Skeletal muscle tissue (tissue), 7 donors: ENCODE results near the genes LRRC75A, FLCN, NT5M and PEMT.

- PRO-cap, 3 experiments, result no peak in any of the 3 experiments
- RAMPAGE, long total RNA, result no peak
- RRBS, 2 experiments, result no CpG with 5 or more reads among the region's 3 CpGs
These were observed 36.1 kb downstream of the LRRC75A start for GRCh38 chr17:16455723-16456529.

GRCh38 chr17:16478658-16479159 is 13.3 kb downstream of the LRRC75A start:
- PRO-cap, 3 experiments, result peak in 1 of 3 experiments; most common plus-strand start chr17:16478972 (in 1)
- RAMPAGE, long total RNA, result no peak
- RRBS, 2 experiments, result 90 to 94% methylated on average over 2 of the region's 9 CpGs

DNA sequence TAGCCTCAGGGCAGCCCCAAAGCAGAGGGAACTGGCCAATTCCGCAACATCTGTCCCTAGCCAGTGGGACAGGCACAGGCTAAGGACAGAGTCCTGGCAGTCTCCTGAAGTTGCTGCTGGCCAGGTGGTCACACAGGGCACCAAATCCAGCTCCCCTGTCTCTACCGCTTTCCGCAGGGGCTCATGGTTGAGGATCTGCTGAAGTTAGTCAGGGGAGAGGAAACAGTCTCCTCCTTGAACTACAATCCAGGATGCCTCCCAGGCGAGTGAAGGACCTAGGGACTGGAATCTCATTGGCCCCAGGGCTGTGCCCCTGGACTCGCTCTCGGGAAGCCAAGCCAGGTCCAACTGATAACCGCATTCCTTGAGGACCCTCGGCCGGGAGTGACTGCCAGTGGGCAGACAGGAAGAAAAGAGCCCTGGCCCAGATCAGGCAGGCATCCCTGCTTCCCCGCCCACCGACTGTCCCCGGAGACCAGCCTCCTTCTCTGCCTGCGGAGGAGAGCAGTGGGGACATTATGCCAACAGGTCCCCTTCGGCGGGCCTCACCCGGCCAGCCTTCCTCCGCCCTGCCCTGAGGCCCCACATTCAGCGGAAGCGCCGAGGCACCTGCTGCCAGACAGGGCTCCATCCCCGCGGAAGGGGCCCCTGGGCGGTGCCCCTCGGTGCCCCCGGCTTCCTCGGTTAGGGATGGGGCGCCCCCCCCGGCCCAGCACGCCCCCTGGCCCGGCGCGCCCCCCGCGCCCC is 836 bp downstream of the LRRC75A start:
- PRO-cap, 3 experiments, result no peak in any of the 3 experiments
- RAMPAGE, long total RNA, result no peak
- RRBS, 2 experiments, result 4 to 5% methylated on average over 16 to 17 of the region's 34 CpGs

DNA sequence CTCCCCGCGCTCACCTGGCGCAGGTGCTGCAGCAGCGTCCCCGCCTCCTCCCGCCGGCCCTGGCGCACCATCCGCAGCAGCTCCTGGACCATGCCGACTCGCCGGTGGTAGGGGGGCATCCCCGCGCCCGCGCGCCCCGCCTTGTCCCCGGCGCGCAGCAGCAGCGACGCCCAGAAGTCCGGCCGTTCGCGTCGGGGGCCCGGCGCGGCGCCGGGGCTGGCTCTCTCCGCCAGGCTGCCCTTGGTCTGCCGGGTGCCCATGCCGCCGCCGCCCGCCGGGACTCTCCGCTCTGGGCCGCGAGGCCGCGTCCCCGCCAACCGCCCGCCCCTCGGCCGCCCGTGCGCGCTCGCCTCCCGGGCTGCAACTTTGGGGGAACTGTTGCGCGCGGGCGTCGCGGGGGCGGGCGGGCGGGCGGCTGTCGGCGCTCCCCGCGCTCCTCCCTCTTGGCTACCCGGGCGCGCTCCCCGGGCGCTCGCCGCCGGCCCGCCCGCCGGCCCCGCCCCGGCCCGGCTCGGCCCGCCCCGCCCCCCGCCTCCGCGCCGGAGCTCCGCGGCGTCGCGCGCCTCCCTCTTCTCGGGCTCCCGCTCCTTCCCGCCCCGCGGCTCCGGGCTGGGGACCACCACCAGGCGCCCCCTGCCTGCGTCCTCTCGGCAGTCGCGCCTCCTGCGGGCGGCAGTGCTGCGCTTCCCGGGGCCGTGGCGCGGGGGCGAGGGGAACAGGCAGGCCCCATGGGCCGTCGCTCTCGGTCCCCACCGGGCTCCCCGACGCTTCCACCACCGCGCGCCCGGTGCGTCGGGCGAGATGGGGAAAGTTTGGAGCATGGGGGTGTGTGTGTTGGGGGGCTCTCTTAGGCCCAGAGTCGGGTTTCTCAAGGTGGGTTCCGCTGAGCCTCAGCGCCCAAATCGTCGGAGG is at the start of gene LRRC75A:
Gene LRRC75A, minus strand, starts transcription at position 463 of the 912 bp plus-strand sequence.
- PRO-cap, 3 experiments, result peak in 1 of 3 experiments; most common plus-strand start position 544 of the sequence (in 1); most common minus-strand start position 368 of the sequence (in 1)
- RAMPAGE, long total RNA, result no peak
- RRBS, 2 experiments, result 2 to 3% methylated on average over 68 of the region's 133 CpGs

DNA sequence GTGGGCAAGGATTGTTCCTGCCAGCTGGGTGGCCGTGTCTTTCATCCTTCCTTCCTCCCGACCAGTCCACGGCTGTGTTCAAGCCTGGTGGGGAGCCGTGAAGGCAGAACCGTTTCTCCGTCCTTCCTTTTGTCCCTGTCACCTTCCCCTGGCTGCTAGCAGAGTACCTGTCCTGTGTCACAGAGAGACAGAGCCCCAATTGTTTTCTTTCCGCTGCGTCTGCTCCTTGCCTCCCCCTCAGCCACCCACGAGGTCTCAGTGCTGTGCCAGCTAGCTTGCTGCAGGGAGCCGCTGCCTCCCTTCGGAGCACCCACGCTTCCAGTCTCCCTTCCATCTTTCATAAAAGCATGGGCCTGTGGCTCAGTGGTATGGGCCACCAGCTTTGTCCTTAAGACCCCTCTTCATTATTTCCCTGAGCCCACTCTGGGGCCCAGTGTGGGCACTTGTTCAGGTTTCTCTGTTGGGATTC is 62.2 kb downstream of the MPRIP start:
- PRO-cap, 3 experiments, result no peak in any of the 3 experiments
- RAMPAGE, long total RNA, result no peak
- RRBS, 2 experiments, result no CpG with 5 or more reads among the region's 12 CpGs

- PRO-cap, 3 experiments, result no peak in any of the 3 experiments
- RAMPAGE, long total RNA, result no peak
- RRBS, 2 experiments, result no CpG with 5 or more reads among the region's 4 CpGs
These were observed 65.5 kb downstream of the MPRIP start for GRCh38 chr17:17107789-17108040.

GRCh38 chr17:17126133-17126466 is 80.0 kb downstream of the PLD6 start:
- PRO-cap, 3 experiments, result no peak in any of the 3 experiments
- RAMPAGE, long total RNA, result no peak
- RRBS, 2 experiments, result no CpG with 5 or more reads among the region's 5 CpGs

- PRO-cap, 3 experiments, result no peak in any of the 3 experiments
- RAMPAGE, long total RNA, result no peak
- RRBS, 2 experiments, result no CpG with 5 or more reads among the region's 12 CpGs
These were observed 14.8 kb downstream of the PLD6 start for GRCh38 chr17:17191245-17191862.

GRCh38 chr17:17205044-17205781 is 920 bp downstream of the PLD6 start:
- PRO-cap, 3 experiments, result peak in 2 of 3 experiments; most common plus-strand start chr17:17205509 (in 2)
- RAMPAGE, long total RNA, result no peak
- RRBS, 2 experiments, result 4 to 8% methylated on average over 12 of the region's 38 CpGs

DNA sequence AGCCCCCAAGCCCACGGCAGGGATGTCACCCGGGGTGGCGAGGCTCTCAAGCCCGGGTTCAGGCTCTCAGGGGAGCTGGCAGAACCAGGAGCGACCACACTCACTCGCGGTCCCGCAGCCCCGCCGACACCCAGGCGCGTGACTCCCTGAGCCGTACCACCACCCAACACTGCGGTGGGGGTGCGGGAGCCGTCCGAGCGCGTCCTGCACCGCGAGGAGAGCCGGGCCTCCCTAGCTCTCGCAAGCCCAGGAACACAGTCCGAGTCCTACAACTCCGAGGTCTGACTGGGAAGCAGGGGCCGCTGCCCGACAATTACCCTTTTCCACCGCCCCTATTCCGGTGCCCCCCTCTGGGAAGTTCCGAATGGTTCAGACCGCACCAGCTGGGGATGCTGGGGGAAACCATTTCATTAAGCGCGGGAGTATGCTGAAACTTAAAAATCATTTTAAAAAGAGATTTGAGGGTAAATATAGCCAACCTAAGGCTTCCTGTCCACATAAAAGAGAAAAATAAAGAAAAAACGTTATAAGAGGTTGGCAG is at the start of gene FLCN:
Gene FLCN, minus strand, starts transcription at position 125 of the 541 bp plus-strand sequence.
- PRO-cap, 3 experiments, result peak in 3 of 3 experiments; most common minus-strand start position 122 of the sequence (in 3)
- RAMPAGE, long total RNA, result start-site peak on the minus strand centred at position 122 of the sequence, 53 bp wide, 19 and 57 reads in 2 replicates
- RRBS, 2 experiments, result 2 to 3% methylated on average over 7 of the region's 34 CpGs

- PRO-cap, 3 experiments, result peak in 3 of 3 experiments; most common plus-strand start chr17:17303349 (in 3); most common minus-strand start chr17:17303267 (in 1)
- RAMPAGE, long total RNA, result no peak
- RRBS, 2 experiments, result under 1 to 1% methylated on average over 27 of the region's 49 CpGs
These were observed at the start of gene NT5M for GRCh38 chr17:17302821-17303449. NT5M (plus strand) TSS chr17:17303373.

DNA sequence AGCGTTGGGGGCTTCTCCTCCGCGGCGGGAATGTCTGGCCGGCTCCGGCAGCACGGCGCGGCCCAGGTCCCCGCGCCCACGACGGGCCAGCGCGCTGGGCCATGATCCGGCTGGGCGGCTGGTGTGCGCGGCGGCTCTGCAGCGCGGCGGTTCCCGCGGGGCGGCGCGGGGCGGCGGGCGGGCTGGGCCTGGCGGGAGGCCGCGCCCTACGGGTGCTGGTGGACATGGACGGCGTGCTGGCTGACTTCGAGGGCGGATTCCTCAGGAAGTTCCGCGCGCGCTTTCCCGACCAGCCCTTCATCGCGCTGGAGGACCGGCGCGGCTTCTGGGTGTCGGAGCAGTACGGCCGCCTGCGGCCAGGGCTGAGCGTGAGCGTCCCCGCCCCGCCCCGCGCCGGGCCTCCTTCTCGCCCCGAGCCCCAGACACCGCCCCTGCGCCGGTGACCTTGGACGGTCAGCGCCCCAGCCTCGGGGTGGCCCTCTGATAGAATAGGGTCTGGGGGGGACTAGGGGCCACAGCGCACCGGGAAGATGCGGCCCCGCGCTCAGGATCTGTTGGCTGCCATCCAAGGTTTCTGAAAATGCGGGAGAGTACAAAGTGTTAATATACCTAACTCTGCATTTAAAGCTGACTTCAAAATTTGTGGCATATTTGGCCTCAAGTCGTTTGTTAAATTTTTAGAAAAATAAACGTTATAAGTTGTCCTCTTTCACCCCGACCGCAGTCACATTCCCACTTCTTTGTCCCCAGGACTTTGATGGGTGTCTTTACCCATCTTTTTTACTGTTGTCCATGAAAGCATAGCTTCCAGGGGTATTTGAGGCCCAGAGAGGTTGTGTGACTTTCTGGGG is 502 bp downstream of the NT5M start:
- PRO-cap, 3 experiments, result peak in 2 of 3 experiments; most common minus-strand start position 327 of the sequence (in 2)
- RAMPAGE, long total RNA, result no peak
- RRBS, 2 experiments, result 2 to 3% methylated on average over 34 to 38 of the region's 78 CpGs

DNA sequence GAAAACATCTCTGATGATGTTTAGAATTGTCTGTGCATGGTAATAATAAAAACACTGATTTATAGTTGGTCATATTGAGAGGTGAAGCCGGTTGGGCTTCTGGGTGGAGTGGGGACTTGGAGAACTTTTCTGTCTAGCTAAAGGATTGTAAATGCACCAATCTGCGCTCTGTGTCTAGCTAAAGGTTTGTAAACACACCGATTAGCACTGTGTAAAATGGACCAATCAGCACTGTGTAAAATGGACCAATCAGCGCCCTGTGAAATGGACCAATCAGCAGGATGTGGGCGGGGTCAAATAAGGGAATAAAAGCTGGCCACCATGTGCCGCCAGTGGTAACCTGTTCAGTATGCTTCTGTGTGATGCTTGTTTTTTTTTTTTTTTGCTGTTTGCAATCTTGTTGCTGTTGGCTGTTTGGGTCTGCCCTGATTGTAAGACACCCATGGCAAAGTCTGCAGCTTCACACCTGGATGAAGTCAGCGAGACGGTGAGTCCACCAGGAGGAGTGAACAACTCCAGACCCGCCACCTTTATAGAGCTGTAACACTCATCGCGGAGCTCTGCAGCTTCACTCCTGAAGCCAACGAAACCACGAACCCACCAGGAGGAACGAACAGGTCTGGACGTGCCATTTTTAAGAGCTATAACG is 85.2 kb upstream of the MED9 start:
- PRO-cap, 3 experiments, result no peak in any of the 3 experiments
- RAMPAGE, long total RNA, result no peak
- RRBS, 2 experiments, result no CpG with 5 or more reads among the region's 16 CpGs

GRCh38 chr17:17589975-17590908 is 1.3 kb downstream of the PEMT start:
- PRO-cap, 3 experiments, result no peak in any of the 3 experiments
- RAMPAGE, long total RNA, result no peak
- RRBS, 2 experiments, result no CpG with 5 or more reads among the region's 12 CpGs

DNA sequence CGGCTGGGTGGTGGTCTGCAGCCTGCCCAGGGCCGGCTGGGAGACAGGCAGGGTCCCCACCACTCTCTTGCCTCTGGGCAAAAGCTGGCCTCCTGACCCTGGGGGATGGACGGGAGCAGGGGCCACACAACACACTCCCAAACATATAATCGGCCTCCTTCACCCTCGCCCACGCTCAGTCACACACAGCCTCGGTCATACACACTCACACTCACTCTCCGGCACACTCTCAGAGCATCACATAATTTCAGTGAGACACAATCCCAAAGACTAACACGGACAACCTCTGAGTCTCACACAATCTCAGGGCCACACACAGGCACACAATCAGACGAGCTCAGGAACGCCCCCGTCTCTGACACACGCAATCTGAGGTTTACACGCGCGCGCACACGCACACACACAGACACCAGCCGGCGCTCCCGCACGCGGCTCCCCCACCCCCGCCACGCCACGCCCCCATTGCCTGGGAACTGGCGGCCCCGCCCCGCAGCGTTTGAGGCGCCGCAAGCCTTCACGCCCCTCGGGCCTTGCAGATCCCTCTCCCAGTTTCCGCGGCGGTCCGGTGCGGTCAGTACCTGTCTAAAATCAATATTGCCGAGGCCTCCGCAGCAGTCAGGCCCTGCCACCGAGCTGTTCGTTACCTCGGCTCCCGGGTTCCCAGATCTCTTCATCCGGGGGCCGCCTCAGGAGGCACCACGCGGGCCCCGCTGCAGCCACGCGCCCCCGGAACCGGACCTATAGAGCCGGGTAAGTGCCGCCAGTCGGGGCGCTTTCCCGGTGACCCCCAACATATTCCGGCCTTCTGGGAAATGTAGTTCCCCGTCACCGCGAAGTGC is at the start of gene PEMT:
Gene PEMT, minus strand, starts transcription at position 756 of the 839 bp plus-strand sequence.
- PRO-cap, 3 experiments, result peak in 3 of 3 experiments; most common plus-strand start position 535 of the sequence (in 2); most common minus-strand start position 435 of the sequence (in 3)
- RAMPAGE, long total RNA, result start-site peak on the minus strand centred at position 697 of the sequence, 67 bp wide, 91 and 95 reads in 2 replicates
- RRBS, 2 experiments, result 2% methylated on average over 20 of the region's 63 CpGs

GRCh38 chr17:17632612-17632863 is 41.0 kb upstream of the PEMT start:
- PRO-cap, 3 experiments, result no peak in any of the 3 experiments
- RAMPAGE, long total RNA, result no peak
- RRBS, 2 experiments, result no CpG with 5 or more reads among the region's 5 CpGs

- PRO-cap, 3 experiments, result no peak in any of the 3 experiments
- RAMPAGE, long total RNA, result no peak
- RRBS, 2 experiments, result no CpG with 5 or more reads among the region's 6 CpGs
These were observed 9.4 kb upstream of the RAI1 start for GRCh38 chr17:17671735-17672360.

- PRO-cap, 3 experiments, result no peak in any of the 3 experiments
- RAMPAGE, long total RNA, result no peak
- RRBS, 2 experiments, result no CpG with 5 or more reads among the region's 8 CpGs
These were observed 32.5 kb downstream of the RAI1 start for GRCh38 chr17:17713650-17714320.

GRCh38 chr17:17737936-17738771 is 56.9 kb downstream of the RAI1 start:
- PRO-cap, 3 experiments, result no peak in any of the 3 experiments
- RAMPAGE, long total RNA, result no peak
- RRBS, 2 experiments, result no CpG with 5 or more reads among the region's 16 CpGs

DNA sequence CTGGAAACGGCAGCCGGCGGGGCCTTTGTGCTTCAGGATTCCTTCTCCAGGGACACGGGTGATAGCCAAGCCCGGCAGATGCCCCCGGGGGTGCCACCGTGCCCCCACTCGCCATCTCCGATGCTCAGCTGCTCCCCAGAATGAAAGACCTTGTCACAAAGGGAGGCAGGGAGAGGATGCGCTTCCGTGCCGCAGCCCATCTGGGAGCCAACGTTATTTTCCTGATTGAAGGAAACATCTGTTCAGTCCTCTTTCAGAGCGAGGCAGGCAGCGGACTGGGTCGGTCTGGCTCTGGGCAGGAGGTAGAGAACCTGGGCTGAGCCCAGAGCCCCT is 64.8 kb downstream of the RAI1 start:
- PRO-cap, 3 experiments, result no peak in any of the 3 experiments
- RAMPAGE, long total RNA, result no peak
- RRBS, 2 experiments, result 33 to 36% methylated on average over 4 of the region's 16 CpGs